GM23248 (cell line): ENCODE measurements around a stretch of chr7.

DNA sequence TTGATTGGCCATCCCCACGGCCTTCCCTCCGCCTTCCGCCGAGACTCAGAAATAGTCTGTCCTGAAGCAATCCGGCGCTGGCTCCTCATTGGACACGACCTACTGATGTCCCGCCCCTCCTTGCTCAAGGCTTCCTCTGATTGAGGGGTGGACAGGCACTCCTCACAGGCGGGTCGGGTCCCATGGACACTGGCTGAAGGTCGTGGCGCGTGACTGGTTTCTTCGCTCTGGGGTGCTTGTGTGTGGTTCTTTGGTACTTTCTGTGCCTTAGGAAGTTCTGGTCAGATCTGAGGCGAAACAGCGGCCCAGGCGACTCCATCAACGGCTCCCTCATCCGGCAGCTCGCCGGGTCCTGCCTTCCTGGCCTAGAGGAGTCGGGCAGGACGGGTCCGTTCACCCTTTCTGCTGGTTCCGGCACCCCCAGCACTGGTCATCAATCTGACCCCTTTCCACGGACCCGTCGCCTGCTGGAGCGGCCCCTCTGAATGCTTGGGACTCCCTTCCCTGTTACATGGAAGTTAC, 347 bp upstream of the GGCT start:
- RAMPAGE, long total RNA, result no peak

- RAMPAGE, long total RNA, result no peak
Measured at GRCh38 chr7:30597798-30598708, 3.4 kb downstream of the GARS1 start.

DNA sequence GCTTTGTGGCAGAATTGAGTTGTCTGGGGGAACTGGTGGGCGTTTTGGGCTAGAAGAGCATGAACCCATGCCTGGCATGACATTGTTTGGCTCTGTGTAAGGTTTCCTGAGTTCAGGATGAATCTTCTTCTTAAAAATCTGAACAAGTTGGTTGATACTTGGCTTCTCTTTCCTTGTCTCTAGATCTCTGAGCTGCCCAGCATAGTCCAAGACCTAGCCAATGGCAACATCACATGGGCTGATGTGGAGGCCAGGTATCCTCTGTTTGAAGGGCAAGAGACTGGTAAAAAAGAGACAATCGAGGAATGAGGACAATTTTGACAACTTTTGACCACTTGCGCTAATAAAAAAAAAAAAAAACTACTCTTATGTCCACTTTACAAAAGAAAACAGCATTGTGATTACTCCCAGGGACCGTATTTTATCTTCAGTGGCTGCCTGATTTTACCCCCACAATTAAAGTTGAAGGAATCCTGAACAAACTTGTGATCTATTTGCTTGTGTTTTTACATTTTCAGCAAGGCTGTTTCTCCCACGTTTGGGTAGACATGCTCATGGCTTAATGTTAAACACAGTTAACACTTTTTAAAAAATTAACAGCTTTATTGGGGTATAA, 39.0 kb downstream of the GARS1 start:
- RAMPAGE, long total RNA, result no peak

DNA sequence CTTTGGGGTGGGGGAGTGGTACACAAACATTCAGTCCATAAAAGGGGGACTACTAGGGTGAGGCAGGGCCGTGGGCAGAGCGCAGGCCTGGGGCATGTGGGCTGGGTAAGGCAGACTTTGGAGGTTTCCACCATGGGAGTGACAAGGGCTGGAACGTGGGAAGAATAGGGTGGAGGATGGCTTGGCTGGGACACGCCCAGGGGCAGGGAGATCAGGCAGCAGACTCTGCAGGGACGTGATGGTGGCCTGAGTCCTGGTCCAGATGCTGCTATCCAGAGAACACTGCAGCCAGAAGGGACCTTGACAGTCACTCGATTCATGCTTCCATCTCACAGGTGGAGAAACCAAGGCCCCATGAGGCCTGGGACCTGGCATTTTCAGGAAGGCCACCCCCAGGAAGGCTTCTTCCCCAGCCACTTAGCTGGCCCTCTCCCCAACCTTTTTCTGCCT, 24.7 kb upstream of the CRHR2 start:
- RAMPAGE, long total RNA, result no peak

GRCh38 chr7:30845595-30846232, 65.9 kb upstream of the AQP1 start:
- RAMPAGE, long total RNA, result no peak

GRCh38 chr7:30897193-30897989, 14.3 kb upstream of the AQP1 start:
- RAMPAGE, long total RNA, result no peak

DNA sequence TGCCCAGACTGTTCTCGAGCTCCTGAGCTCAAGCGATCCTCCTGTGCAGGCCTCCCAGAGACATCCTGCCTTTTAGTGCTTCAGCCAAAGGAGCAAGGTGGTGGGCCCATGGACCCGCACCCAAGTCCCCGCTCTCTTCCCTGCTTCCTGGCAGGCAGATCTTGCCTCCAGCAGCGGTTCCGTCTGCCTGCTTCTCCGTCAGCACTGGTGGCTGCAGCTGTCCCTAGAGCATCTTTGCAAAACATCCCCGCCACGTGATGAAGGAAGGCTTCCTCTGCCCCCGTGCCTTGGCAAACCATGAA, 13.4 kb upstream of the AQP1 start:
- RAMPAGE, long total RNA, result no peak

DNA sequence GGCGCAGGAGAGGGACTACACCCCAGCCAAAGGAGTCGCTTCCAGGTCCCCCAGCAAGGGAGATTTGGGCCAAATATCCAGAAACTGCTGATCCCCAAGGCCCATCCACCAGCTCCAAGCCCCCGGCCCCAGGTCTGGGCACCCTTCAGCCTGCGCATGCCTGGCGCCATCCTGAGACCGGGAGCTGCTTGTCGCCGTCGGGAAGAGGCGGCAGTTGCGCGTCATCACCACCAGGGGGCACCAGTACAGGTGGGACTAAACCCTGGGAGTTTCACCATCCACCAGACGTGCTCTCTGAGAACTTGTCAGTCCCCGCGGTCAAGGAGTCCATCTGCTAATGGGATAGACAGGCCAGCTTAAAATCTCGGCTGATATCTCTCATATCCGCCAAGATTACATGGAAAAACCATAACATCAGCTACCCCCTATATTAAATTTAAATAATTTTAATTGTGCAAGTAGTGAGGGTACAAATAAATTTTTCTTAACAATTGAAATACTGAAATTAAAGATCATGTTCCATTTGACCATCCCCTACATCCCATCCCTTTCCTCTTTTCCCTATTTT, 25.0 kb upstream of the GHRHR start:
- RAMPAGE, long total RNA, result no peak

GRCh38 chr7:31023863-31024062, 28.3 kb upstream of the ADCYAP1R1 start:
- RAMPAGE, long total RNA, result no peak

- RAMPAGE, long total RNA, result no peak
Measured at GRCh38 chr7:32521721-32522236, 26.5 kb downstream of the AVL9 start.

DNA sequence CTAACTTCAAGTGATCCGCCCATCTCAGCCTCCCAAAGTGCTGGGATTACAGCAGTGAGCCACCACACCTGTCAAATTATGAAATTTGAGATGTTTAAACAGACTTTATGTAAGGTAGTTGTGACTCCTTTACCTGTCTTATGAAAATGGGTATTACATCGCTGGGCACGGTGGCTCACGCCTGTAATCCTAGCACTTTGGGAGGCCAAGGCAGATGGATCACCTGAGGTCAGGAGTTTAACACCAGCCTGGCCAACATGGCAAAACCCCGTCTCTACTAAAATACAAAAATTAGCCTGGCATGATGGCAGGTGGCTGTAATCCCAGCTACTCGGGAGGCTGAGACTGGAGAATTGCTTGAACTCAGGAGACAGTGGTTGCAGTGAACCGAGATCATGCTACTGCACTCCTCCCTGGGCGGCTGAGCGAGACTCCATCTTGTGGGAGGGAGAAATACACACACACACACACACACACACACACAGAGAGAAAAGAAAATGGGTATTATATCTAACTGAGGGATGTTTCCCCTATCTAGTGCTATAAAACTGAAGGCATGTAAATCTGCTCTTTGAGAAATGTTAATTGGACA, 28.9 kb downstream of the AVL9 start:
- RAMPAGE, long total RNA, result no peak

DNA sequence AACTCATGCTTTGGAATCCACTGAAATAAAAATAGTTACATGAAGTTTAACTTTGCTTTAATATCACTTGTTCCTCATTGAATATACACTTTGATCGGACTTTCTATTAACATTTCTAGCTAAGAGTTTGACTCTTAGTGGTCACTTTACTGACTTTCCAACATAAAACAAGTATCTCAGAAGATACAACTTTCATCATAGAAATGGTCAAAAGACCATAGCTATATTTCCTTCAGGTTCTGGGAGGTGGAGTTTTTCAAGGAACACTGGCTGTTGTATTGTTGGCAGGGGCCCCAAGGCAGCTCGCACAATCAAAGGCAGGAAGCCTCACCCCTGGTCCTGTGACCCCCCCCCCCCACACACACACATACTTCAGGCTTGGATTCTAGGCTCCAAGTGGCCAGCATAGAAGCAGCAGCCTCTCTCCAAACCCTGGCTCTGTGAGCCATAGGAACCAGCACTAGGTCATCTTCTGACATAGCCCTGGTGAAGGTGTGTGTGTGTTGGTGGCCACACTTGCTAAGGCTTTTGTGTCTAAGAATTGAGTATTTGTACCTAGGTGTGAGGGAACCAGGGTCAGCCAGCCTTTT, 90.9 kb downstream of the AVL9 start:
- RAMPAGE, long total RNA, result no peak

DNA sequence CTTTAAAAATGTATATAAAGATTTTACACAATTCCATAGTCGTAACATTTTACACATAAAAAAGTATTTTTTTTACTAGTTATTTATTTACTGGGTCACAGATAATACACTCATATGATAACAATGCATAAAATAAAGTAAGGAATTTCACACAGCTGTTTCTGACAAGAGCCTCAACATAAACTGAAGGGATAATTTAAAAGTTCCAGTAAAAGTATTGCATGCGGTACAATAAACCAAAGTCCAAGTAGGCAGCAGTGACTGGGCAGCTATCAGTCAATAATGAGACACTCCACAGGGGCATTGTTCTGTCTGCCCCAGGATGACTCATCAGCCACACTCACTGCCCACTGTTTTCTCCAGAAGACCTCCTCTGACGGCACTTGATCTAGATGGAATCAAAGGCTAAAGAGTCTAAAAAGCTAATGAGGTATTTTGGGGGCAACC, 174.8 kb downstream of the AVL9 start:
- RAMPAGE, long total RNA, result no peak

GRCh38 chr7:32863749-32864298, 27.7 kb downstream of the KBTBD2 start:
- RAMPAGE, long total RNA, result no peak

DNA sequence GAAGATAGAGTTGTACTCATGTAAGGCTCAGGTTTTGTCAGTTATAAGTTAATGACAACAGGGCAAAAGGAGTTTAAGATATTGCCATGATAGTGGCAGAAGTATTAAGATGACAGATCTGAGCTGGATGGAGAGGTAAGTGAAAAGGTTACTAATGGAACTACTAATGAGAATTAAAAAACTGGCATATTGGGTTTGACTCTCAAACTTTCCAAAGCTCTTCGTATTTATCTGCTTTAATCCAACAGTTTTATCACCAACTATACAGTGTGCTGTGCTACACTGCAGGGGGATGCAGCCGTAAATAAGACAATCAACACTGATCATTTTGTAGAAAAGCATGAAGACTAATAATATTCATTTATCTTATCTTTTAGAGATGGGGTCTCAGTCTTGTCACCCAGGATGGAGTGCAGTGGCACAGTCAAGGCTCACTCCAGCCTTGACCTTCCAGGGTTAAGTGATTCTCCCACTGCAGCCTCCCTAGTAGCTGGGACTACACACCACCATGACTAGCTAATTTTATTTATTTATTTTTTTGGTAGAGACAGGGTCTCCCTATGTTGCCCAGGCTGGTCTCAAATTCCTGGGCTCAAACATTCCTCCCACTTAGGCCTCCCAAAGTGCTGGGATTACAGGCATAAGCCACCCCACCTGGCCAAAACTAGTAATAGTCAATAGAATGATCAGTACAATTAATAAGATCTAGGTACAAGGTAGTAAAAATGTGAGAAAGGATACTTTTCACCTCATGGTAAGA, 24.5 kb downstream of the KBTBD2 start:
- RAMPAGE, long total RNA, result no peak

GRCh38 chr7:33040798-33041610, 21.6 kb downstream of the NT5C3A start:
- RAMPAGE, long total RNA, result no peak

GRCh38 chr7:33351673-33352073, 222.3 kb downstream of the BBS9 start:
- RAMPAGE, long total RNA, result no peak

DNA sequence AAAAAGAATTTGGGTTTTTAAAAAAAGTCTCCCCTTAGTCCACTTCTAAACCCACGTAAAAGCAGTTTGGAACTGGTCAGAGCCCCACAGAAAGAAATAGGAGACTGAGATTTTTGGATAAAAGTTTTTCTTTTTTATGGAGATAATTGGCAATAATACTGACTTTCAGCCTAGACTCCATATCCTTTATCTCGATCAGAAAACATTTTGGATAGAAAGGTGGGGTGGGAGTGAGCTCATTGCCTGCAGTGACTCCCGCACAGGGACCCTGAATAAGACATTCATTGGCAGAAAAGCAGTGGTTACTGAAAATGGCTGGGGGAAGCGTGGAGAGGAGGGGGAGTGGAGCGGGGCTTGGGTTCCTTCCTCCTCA, 90.5 kb upstream of the BMPER start:
- RAMPAGE, long total RNA, result no peak

GRCh38 chr7:33903704-33904246, 1.6 kb upstream of the BMPER start:
- RAMPAGE, long total RNA, result no peak

DNA sequence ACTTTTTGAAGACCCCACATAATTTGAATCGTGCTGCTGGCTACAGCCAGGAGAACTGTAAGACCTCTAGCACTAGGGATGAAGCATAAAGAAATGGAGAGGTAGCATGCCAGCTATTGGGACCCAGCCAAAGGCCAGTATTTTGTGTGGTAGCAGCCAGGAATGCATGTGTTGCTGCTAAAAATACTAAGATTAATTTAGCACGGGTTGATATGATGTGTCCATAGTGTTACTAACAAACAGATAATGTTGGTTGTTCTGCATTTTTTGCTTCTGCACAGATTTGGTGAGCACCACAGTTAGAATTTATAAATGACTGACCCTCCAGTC, 54.3 kb upstream of the NPSR1 start:
- RAMPAGE, long total RNA, result no peak